SEM (cell line): ENCODE results near the genes NPW, SRRM2 and ELOB.

- PRO-cap = no peak
Observed at GRCh38 chr16:1990781-1991637, 1.2 kb downstream of the SYNGR3 start.

DNA sequence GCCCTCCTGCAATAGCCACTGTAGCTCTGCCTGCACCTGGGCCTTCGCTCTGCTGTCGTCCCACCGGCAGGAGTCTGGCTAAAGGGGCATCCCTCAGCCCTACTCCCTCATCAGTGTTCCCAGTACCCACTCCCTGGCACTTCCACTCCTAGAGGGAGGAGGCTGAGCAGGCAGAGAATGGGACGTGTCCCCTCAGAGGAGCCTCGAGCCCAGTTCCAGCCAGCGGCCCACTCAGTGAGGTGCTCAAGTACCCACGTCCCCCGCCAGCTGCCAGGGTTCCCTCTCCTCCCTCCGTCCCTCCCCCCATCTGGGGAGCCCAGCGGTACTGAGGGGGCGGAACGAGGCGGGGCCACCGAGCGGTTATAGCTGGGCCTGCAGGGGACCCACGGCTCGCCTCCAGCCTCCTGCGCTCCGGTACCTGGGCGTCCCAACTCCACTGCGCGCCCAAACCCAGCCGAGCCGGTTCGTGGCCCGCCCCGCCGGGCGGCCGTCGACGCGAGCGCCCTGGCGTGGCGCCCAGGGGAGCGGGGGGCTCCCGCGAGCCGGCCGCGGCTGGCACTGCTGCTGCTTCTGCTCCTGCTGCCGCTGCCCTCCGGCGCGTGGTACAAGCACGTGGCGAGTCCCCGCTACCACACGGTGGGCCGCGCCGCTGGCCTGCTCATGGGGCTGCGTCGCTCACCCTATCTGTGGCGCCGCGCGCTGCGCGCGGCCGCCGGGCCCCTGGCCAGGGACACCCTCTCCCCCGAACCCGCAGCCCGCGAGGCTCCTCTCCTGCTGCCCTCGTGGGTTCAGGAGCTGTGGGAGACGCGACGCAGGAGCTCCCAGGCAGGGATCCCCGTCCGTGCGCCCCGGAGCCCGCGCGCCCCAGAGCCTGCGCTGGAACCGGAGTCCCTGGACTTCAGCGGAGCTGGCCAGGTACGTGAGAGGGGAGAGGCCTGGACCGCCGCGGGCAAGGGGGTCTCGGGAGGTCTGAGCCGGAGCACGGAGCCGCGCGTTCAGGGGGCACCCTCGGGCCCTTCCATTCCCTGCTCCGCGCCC lies at the start of gene NPW:
Gene NPW, plus strand, starts transcription at position 388 of the 1,038 bp plus-strand sequence.
- PRO-cap = unidirectional peak, plus-strand start at position 391 of the sequence

DNA sequence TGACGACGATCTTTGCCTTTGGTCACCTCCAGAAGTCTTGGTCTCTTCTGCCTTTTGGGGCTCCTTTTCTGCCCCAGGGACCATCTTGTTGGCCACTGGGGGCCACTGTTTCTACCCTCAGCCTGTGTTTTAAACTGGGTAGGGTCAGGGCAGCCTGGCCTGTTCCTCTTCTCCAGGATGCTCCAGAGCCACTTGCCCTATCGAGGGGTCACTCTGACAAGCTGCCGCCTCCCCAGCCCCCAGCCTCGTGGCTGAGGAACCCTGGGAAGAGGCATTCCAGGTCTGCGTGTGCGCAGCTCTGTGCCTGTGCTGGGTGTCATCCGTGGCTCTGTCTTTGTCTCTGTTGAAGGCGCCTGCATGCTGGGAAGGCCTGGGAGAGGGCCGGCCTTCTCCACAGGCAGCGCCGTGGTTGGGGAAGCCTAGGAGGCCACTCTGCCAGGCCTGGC lies 3.2 kb downstream of the NHERF2 start:
- PRO-cap = no peak

- PRO-cap = no peak
Observed at GRCh38 chr16:2037364-2038430, 9.9 kb downstream of the NTHL1 start.

DNA sequence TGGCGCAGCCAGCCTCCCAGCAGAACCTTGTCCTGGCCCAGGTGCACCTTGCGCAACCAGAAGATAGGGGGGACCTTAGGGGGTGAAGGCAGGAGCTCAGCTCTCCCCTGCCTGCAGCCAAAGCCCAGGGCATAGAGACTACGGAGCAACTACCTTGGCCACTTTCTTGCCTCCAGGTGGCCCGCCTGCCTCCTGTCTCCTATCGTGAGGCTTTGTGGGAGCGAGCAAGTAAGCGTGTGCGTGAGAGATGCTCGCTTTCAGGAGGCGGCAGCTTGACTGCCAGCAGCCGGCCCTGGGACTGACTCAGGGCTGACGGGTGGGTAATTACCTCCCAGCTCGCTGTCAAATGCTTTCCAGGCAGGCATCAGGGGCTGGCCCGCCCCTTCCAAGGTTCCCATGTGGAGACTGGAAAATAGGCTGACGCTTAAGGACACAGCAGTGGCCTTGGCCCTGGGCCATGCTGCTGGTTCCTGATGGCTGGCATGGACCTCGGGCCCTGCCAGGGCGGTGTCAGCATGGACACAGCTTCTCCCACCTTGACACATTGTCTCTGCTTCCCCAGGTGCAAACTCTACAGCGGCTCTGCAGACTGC lies 19.1 kb downstream of the TRAF7 start:
- PRO-cap = no peak

DNA sequence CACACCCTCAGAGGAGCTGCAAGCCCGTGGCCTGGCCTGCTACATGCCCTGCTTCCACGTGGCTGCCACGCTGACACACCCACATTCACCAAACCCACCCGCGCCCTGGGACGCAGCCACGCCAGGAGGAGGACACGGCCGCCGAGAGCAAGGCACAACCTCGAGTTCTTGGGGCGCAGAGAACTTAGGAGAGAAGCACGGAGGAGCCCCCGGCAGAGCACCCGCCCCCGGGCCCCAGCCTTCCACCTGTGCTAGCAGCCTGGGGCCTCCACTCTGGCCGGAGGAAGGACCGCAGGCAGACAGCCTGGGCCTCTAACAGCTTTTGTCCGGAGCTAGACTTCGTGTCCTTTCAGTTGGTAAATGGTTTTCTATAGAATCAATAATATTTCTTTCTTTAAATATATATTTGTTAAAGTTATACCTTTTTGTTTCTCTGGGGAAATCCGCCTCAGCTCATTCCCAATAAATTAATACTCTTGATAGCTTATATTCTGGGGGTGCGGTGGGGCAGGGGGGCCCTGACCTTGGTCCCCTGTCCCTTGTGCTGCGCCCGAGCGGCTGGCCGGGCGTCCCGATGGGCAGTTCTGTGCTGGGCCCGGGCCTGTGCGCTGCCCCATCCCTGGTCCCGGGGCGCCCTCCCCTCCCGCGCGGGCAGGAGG lies 18.6 kb downstream of the CASKIN1 start:
- PRO-cap = no peak

GRCh38 chr16:2205538-2206587 lies 609 bp downstream of the MLST8 start:
- PRO-cap = bidirectional peak, plus-strand start at chr16:2205807, minus-strand start at chr16:2205685

GRCh38 chr16:2242431-2243726 lies 6.6 kb downstream of the DNASE1L2 start:
- PRO-cap = no peak

DNA sequence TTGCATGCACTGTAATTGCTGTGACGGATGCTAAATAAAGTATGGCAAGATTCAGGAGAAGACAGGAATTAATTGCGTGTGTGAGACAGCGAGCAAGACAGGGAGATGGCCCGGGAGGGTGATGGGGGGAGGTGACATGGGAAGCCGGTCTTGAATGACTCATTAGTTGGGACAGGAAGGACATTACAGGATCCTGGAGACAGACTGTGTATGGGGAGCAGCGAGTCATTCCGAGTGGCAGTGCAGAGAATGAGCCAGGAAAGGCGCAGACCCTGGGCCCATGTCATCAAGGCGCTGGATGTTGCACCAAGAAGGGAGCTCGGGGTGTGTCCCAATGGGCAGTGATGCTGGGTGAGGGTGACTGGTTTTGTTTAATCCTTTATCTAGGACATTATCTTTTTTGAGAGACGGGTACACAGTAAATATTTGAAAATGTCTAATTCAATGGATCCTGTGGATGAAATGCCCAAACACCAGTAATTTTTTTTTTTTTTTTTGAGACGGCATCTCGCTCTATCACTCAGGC lies 6.4 kb downstream of the ABCA3 start:
- PRO-cap = no peak

DNA sequence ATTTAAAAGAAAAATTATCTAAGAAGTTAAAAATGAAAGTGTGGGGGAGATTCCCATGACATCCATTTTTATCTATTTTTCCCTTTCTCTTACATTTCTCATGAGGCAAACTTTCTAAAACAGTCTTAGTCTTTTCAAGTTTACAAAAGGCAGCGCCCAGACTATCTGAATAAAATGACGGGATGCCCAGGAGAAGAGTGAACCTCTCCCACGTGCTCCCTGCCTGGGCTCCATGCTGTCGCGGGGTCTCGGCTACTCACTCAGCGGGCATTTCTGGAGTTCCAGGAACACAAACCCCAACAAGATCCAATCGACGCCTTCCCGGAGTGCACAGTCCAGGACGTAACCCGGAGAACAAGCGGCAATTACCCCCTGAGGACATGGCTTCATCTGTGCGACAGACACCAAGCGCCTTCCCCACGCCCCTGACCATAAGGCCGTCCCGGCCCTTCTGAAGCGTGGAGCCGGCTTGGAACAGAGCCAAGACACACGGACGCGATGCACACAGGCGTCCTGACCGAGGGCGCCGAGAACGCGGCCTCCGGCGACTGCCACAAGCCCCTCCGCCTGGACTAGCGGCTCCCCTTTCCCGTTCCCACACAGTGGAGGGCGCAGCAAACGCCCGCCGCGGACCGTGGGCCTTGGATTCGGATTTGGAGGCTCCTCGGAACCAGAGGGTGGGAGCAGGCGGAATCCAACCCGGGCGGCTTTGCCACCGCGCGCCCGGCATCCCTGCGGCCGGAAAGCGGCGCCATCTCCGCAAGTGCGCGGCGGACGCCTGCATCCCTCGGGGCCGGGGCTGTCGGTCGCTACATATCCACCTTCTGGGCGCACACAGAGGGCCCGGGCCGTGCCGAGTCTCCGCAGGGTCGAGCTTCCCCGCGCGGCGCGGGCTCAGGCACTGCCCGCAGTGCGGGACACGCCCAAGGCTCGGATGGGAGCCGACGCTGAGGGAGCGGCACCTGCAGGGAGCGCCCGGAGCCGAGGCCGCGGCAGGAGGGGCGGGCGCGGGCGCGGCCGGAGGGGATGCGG lies 817 bp downstream of the ABCA3 start:
- PRO-cap = no peak

DNA sequence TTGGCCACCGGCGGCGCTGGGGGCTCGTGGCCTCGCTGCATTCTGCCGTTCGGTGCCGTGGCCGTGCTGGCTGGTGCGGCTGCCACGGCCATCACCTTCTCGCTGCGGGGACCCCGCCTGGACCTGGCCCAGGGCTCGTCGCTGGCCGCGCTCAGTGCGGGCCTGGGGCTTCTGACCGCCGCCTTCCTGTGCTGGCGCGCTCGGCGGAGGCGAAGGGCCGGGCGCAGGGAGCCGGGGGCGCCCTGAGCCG lies 3.3 kb upstream of the NTN3 start:
- PRO-cap = bidirectional peak, plus-strand start at position 40 of the sequence, minus-strand start outside the sequence

DNA sequence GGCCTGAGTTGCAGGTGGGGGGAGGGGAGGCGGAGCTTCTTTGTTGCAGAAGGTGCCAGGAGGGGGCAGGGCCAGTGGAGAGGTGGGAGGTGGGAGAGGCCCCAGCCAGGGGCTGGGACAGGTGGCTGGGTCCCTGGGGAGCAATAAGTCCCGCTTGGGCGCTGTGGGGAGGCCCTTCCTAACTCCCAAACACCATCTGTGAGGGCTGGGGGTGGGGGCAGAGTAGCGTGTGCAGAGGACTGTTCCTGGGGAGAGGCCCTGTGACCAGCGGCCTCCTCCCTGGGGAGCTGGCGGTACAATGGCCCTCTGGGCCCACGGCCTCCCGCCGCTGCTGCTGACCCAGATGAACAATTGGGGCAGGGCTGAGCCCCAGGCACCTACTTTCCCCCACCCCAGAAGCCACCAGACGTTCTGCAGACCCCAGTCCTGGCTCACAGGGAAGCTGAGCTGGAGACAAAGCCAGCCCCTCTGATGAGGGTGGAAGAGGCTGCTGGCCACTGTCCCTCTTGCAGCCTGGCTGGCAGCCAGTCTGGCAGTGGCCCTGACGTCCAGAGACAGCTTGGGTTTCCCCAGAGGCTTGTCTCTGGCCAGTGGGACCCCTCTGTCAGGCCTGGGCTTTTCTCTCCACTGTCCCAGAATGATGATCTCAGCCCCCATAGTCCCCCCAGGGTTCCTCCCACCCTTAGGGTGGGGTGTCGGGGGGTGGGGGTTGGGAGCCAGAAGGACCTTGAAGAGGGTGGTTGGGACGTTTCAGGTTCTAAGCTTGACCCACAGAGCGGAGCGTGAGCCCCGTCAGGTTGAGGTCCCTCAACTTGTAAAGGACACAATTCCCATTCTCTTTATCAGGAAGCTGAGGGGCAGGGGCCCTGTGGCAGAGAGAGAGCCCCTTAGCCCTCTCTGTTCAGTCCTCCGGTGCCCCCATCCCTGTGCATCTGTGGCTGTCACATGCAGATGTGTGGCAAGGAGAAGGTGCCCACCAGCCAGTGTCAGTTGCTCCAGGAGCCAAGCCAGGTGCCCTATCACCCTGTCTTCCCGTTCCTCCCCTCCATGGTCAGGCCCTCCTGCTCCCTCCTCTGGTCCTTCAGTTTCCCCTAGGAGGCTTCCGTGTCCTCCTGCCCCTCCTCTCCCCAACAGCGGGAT lies 1.9 kb upstream of the NTN3 start:
- PRO-cap = bidirectional peak, plus-strand start at position 195 of the sequence, minus-strand start outside the sequence; bidirectional peak, plus-strand start at position 989 of the sequence, minus-strand start at position 936 of the sequence

- PRO-cap = no peak
Observed at GRCh38 chr16:2527751-2528605, 3.2 kb downstream of the CEMP1 start.

GRCh38 chr16:2686984-2687917 lies 4.9 kb downstream of the KCTD5 start:
- PRO-cap = no peak

DNA sequence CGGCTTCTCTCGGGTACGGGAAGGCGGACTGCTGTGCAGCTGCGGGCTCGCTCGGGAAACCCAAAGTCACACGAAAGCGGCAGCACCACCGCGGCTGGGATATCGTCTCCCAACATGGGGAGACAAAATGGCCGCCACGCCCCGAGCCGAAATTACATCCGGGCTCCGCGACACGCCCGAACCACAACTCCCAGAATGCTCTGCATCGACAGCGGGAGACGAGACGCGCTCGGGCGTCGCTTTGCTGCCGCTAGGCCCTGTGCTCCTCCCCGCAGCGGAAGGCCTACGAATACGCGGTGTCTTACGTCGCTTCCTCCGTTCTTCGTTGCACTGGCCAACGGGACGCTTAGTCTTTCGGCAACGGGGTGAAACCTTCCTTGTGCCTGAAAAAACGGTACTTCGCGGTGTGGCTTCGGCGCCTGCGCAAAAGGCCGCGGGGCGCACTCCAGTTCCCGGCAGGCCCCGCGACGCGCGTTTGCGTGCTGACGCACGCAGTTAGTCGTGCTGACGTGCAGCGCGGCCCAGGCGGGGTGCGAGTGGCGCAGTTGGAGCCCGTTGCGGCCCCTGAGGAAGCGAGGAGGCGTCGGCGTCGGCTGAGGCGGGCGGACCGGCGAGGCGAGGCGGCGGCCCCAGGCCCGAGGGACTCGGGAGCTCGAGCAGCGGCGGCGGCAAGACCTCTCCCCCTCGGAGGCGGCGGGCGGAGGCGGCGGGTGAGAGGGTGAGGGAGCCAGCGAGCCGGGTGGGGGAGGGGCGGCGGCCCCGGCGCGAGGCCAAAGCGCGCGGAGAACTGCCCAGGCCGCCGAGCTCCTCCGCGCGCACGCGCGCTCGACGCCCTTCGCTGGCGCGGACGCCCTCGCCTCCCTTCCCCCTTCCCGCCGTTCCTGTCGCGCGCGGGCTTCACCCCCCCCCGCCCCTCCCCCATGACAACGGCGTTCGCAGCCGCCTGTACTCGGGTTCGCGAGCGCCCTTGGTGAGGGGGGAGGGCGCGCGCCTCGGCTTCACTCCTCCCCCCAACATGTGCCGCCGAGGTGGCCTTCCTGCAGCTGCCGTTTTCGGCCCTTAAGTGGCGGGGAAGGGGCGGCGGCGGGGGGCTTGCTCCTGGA lies at the start of gene SRRM2:
Gene SRRM2, plus strand, starts transcription at position 502 of the 1,103 bp plus-strand sequence.
- PRO-cap = bidirectional peak, plus-strand start at position 548 of the sequence, minus-strand start at position 128 of the sequence; bidirectional peak, plus-strand start at position 1,001 of the sequence, minus-strand start at position 827 of the sequence

GRCh38 chr16:2776643-2777456 lies at the start of gene ELOB:
Gene ELOB, minus strand, starts transcription at chr16:2777280.
- PRO-cap = bidirectional peak, plus-strand start at chr16:2777388, minus-strand start at chr16:2777274

GRCh38 chr16:2912288-2913162 lies 794 bp downstream of the FLYWCH1 start:
- PRO-cap = no peak

GRCh38 chr16:2925239-2925770 lies 13.6 kb downstream of the FLYWCH1 start:
- PRO-cap = no peak

GRCh38 chr16:2926808-2927553 lies 15.2 kb downstream of the FLYWCH1 start:
- PRO-cap = no peak

GRCh38 chr16:2973013-2973875 lies 4.1 kb downstream of the PAQR4 start:
- PRO-cap = no peak